Bronchus (tissue), 1 donor: ENCODE data around the genes CD53, CEPT1 and INKA2.

DNA sequence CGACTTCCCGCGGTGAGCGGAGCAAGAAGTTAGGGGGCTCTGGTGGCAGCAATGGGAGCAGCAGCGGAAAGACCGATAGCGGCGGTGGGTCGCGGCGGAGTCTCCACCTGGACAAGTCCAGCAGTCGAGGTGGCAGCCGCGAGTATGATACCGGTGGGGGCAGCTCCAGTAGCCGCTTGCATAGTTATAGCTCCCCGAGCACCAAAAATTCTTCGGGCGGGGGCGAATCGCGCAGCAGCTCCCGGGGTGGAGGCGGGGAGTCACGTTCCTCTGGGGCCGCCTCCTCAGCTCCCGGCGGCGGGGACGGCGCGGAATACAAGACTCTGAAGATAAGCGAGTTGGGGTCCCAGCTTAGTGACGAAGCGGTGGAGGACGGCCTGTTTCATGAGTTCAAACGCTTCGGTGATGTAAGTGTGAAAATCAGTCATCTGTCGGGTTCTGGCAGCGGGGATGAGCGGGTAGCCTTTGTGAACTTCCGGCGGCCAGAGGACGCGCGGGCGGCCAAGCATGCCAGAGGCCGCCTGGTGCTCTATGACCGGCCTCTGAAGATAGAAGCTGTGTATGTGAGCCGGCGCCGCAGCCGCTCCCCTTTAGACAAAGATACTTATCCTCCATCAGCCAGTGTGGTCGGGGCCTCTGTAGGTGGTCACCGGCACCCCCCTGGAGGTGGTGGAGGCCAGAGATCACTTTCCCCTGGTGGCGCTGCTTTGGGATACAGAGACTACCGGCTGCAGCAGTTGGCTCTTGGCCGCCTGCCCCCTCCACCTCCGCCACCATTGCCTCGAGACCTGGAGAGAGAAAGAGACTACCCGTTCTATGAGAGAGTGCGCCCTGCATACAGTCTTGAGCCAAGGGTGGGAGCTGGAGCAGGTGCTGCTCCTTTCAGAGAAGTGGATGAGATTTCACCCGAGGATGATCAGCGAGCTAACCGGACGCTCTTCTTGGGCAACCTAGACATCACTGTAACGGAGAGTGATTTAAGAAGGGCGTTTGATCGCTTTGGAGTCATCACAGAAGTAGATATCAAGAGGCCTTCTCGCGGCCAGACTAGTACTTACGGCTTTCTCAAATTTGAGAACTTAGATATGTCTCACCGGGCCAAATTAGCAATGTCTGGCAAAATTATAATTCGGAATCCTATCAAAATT, 793 bp downstream of the RBM15 start:
- PRO-cap: bidirectional peak, plus-strand start at position 485 of the sequence, minus-strand start at position 211 of the sequence

DNA sequence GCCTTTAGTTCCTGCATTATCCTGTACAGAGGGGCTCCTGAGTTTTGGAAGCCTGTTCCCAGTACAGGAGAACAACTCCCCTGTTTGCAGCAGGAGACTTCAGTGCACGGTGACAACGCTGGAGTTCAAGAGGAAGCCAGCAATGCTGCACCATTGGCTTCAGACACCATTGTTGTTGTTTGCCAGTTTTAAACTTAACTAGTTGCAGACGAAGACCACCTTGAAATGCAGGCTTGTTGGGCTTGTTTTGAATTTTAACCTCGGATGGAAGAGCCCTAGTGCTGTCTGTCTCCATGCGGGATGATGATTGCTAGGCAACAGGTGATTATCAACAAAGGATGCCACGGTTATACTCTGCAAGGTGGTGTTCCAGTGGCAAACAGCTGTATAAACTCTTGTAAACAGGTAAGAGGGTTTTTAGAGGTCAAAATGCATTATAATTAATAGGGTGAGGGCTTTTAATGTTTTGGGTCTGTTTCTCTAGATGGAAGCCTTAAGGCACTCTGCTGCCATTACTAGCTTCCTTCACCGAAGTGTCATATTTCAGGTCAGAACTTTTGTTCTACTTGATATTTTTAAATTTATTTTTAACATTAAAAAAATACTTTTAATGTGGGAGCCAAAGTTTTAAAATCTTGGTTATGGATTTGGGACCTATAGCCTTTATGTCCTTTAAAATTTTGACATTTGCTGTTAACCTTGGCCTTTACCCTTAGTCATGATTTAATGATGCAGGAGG, 8.5 kb downstream of the RBM15 start:
- PRO-cap: no peak

- PRO-cap: bidirectional peak, plus-strand start at chr1:110631617, minus-strand start at chr1:110631430
Observed at GRCh38 chr1:110631131-110631865, 25.1 kb upstream of the KCNA2 start.

DNA sequence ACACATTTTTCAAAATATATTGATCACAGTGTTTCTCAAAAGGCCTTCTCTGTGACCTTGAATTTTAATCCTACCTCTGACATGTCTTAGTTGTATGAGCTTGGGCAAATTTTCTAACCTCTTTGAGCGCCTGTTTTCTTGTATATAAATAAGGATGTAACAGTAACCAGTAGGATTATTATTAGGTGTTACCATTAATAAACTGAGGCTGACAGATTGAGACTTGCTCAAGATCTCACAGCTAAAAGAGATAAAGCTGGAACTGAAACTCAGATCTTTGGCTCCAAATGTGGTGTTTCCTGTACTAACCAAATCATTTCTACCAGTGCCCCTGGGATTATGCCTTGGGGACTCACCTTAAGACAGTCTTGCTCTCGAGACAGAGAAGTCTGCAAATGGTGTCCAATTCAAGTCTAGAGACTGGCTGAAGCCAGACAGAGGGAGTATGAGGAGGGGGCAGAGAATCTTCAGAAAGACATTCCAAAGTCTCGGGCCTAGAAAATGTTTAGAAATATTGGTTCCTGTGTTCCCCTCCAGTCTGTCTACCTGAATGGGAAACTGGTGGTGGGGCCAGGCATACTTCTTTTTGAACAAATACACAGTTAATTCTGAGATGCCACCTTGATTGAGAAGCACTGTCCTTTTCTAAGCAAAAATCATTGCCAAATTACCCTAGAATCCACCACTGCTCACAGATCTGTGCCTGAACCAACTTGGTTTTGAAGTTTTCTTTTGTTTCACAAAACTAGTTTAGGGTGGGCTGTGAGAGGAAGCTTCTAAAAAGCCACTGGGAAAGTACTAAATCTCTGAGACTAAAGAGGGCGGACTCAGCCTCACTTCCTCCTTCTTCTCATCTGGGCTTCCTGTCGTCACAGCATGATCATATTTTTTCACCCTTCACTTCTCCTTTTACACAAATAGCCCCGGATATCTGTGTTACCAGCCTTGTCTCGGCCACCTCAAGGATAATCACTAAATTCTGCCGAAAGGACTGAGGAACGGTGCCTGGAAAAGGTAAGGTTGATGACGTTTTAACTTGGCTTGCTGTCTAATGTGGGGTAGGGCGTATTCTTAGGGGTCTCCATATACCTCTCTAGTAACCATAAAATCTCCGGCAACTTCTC, at the start of gene CD53:
TSS of gene CD53 (plus strand) at position 914 of the 1,124 bp plus-strand sequence.
- PRO-cap: bidirectional peak, plus-strand start at position 916 of the sequence, minus-strand start at position 856 of the sequence

DNA sequence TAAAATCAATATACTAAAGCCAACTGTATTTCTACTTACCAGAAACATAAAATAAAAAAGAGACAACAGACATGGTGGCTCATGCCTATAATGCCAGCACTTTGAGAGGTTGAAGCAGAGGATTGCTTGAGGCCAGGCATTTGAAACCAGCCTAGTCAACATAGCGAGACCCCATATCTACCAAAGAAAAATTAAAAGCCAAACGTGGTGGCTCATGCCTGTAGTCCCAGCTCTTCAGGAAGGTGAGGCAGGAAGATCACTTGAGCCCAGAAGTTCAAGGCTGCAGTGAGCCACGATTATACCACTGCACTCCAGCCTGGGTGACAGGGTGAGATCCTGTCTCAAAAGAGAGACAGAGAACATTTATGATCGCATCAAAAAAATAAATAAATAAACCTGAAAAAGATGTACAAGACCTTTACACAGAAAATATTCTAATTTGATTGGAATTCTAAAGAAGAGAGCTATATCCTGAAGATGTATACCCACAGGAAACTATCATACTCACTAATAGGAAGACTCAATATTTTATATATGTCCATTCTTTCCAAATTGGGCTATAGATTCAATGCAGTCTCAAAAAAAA, 33.3 kb downstream of the CD53 start:
- PRO-cap: no peak

DNA sequence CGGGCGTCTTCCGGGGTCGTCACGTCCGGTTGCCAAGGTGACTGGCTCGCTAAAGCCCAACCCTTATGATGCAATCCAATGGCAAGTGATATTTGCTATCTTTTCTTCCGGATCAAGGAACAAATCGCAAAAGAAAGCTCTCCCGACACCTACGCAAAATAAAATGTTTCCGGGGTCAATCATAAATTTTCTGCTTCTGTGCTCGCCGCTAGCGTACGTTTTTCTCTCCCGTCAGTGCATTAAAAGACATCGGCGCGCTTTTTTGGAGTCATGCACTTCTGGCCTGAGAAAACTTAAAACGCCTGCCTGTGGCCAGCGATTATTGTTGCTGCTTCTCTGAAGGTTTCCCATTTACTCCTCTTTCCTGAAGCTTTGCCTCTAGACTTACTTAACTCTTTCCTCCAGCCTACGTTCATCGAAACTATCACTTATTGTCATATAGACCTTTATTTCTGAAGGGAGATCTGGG, 441 bp upstream of the LRIF1 start:
- PRO-cap: bidirectional peak, plus-strand start at position 184 of the sequence, minus-strand start outside the sequence

- PRO-cap: bidirectional peak, plus-strand start at chr1:111140211, minus-strand start at chr1:111140205
Observed at GRCh38 chr1:111139951-111140939, at the start of gene CEPT1. Gene CEPT1, plus strand, starts transcription at chr1:111140223.

- PRO-cap: bidirectional peak, plus-strand start at chr1:111199475, minus-strand start at chr1:111199417
Observed at GRCh38 chr1:111198745-111199642, 1.5 kb downstream of the DENND2D start.

GRCh38 chr1:111435443-111435855, 7.9 kb upstream of the OVGP1 start:
- PRO-cap: no peak

GRCh38 chr1:111459084-111459839, 10.0 kb downstream of the ATP5PB start:
- PRO-cap: no peak

DNA sequence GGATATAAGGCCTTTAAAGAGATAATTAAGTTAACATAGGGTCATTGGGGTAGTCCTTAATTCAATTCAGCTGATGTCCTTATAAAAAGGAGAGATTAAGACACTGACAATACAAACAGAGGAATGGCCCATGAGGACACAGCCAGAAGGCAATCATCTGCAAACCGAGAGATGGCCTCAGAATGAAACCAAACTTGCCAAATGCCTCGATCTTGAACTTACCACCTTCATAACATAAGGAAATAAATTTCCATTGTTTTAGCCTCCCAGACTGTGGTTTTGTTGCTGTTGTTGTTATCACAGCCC, 14.2 kb downstream of the ADORA3 start:
- PRO-cap: no peak

DNA sequence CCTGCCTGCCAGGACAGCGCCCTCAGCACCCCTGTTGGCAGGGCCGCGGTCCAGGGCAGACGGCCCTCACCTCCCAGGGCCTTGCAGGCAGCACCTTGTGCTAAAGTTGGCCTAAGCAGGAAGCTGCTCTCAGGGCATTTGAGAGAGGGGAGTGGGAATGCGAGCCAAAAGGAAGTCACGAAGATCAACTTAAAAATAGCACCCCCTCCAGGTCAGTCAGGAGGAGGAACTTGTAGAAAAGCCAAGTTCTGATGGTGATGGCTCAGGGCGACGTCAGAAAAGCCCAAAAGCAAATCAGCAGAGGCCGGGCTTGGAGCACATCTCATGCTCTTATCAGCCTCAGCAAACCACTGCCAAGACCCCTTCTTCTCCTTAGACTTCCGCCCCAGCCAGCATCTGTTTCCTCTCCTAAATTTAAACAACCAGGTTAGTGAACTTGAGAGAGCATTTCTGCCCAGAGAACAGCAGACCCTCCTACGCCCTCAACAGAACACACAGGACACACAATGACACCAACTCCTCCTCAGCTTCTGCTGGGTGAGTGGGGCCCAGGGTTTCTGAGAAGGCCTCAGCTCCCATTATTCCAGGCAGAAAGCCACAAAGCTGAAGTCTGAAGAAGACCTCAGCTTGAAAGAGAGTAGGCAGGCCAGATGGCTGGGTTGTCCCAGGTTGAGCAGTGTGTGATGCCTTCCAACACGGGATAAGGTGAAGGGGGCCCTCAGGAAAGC, 12.8 kb upstream of the ADORA3 start:
- PRO-cap: no peak

- PRO-cap: no peak
Observed at GRCh38 chr1:111600793-111601273, 18.8 kb upstream of the RAP1A start.

DNA sequence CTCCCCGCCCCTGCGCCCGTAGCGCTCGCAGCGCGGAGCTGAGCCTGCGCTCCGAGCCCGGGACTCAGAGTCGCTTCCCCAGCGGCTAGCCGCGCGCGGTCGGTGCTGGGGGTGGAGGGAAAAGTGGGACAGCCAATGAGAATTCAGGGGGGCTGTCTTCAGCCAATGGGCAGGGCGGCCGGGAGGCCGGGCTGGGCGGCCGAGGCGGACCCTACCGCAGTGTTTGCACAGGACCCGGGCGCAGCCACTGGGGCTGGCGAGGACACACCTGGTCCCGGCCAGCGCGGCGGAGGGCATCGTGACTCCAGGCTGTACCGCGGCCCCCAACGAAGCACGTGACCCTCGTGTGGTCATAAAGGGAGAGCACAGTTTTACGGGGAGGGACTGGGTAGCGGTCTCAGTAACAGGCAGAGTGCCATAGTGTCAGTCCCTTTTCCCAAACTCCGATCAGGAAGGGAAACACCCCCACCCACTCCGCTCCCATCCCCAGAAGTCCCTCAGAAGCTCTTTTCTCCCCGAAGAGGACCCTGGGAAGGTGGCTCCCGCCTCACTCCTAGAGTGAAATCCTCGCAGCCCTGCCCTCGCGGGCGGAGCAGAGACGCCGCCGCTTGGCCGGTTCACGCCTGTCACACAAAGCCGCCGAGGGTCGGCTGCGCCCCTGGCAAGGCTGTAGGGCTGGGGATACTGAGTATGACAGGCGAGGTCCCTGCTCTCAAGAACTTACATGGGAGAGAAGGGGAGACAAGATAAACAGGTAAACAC, at the start of gene INKA2:
TSS of gene INKA2 (minus strand) at position 72 of the 762 bp plus-strand sequence.
- PRO-cap: bidirectional peak, plus-strand start at position 219 of the sequence, minus-strand start at position 72 of the sequence

GRCh38 chr1:111967966-111968375, 21.5 kb downstream of the KCND3 start:
- PRO-cap: no peak

- PRO-cap: no peak
Observed at GRCh38 chr1:112199040-112199394, 197.0 kb upstream of the CTTNBP2NL start.

DNA sequence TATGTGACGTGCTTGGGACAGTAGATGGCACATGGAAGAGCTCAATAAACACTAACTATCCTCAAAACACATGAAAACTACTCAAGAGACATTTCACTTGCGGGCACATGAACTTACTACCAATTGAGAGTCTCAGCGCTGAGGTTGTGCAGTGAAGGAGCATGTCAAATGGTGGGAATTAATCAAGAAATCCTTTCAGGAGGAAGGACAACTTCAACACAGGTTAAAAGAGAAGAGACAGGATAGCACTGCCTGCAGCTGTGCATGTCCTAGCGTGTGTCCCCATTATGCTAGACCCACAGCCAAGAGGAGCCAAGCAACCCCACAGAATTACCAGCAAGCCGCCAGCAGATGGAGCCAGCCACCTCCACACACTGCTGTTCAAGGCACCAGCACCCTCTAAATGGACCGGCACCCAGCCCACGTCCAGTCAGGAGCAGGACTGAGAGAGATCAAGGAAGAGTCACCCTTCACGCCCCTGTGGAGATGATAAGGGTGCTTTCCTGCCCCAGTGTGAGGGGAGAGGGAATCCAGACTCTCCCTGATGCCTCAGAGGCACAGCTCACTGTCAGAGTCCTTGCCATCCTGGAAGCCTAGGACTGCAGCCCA, 37.3 kb upstream of the CTTNBP2NL start:
- PRO-cap: no peak

GRCh38 chr1:112429751-112430178, 33.8 kb downstream of the CTTNBP2NL start:
- PRO-cap: no peak

GRCh38 chr1:112520270-112520821, 11.6 kb downstream of the WNT2B start:
- PRO-cap: no peak

DNA sequence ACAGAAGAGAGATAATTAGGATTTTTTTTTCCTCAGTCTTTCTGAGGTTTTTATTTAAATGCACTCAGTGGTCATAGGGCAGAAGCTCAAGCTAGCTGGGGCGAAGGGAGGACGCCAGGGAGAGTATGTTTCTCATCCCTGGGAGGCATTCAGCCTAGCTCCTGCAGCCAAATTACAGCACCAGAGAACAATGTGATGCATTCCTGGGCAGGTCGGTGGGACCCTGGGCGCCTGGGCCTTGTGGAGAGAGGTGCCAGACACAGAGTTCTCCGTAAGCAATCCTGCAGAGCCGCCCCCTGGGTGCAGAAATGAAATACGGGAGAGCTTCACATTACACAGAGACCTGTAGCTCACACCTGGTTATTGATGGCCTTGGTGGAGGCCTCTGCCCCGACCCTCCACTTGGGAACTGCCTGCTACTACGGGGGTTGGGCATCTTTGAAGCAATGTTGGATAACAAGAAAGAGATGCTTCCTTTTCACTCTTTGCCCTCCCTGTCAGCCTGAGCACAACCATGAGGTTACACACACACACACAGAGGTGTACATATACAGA, 15.5 kb downstream of the WNT2B start:
- PRO-cap: no peak